Mesenchymal stem cell of the bone marrow (primary cell): ENCODE measurements around a stretch of chr9.

DNA sequence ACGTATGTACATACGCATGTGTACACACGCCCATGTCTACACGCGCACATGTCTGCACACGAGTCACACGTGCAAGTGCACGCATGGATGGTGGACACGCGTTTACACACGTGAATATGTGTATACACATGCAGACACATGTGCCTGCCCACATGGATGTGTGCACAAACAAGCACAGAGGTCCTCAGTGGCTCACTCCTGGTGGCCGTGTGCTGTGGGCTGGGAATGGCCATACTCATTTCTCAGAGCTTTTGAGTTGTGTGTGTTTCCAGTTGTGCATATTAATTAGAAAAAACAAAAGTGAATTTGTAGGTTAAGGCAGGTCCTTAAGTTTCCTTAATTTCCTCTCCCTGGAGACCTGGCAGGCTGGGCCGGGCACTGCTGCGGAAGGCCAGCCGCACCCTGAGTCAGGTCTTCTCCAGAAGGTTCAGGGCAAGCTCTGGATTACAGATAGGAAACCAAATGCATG is 29.6 kb downstream of the WDR5 start:
- CAGE, long polyA plus RNA, result no peak

GRCh38 chr9:134186523-134186706 is 50.5 kb downstream of the WDR5 start:
- CAGE, long polyA plus RNA, result no peak

DNA sequence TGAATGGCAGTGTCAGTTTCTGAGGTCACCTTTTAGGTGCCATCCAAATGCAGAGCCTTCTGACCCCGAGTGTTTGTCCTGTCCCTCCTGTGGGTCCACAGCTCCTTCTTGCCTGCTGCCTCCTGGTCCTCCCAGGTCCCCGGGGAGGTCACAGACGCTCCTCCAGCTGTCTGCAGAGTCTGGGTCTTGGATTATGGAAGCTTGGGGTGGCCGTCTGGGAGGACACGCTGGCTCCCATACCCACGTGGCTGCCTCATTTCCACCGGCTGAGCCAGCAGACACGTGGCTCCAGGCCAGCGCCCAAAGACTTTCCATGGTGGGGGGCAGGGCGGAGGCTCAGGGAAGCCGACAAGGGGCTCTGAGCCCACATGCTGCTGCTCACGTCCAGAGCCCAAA is 52.5 kb downstream of the WDR5 start:
- CAGE, long polyA plus RNA, result no peak

- CAGE, long polyA plus RNA, result no peak
Observed at GRCh38 chr9:134189043-134190059, 53.5 kb downstream of the WDR5 start.

- CAGE, long polyA plus RNA, result no peak
Observed at GRCh38 chr9:134216921-134217307, 81.0 kb downstream of the WDR5 start.

GRCh38 chr9:134295176-134295833 is 30.9 kb upstream of the RXRA start:
- CAGE, long polyA plus RNA, result no peak

- CAGE, long polyA plus RNA, result no peak
Observed at GRCh38 chr9:134326722-134327640, 726 bp downstream of the RXRA start.

GRCh38 chr9:134327641-134327975 is 1.4 kb downstream of the RXRA start:
- CAGE, long polyA plus RNA, result no peak

DNA sequence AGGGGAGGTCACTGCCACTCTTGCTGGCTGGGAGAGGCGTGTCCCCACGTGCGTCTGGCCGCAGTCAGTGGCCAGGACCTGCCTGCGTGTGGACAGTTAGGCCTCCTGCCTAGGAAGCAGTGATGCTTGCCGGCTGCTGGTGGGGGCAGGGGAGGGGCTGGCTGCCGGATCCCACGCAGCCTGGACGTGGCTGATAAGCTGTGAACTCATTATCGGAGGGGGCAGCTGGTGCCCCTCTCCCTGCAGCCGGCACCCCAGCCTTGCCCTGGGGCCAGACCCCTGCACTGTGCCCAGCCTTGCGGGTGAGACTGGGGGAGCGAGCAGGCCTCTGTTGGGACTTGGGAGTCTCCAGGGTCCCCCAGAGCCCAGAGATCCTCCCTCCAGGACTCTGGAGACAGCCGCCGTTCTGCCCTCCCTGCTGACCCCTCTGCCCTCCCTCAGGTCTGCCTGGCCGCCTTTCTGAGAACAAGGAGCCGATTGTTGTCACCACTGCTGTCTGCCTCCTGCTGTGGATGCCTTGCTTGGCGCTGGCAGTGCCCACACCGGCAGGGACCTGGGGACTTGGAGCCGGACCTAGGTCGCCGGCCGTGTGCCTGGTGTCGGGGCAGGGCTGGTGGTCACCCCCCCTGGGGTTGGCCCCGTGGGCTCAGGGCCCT is 12.4 kb downstream of the RXRA start:
- CAGE, long polyA plus RNA, result no peak

GRCh38 chr9:134343562-134344154 is 17.4 kb downstream of the RXRA start:
- CAGE, long polyA plus RNA, result no peak

- CAGE, long polyA plus RNA, result no peak
Observed at GRCh38 chr9:134344155-134344804, 18.0 kb downstream of the RXRA start.

- CAGE, long polyA plus RNA, result no peak
Observed at GRCh38 chr9:134358459-134359211, 32.4 kb downstream of the RXRA start.

GRCh38 chr9:134369645-134370430 is 43.6 kb downstream of the RXRA start:
- CAGE, long polyA plus RNA, result no peak

- CAGE, long polyA plus RNA, result no peak
Observed at GRCh38 chr9:134374341-134374973, 48.2 kb downstream of the RXRA start.

DNA sequence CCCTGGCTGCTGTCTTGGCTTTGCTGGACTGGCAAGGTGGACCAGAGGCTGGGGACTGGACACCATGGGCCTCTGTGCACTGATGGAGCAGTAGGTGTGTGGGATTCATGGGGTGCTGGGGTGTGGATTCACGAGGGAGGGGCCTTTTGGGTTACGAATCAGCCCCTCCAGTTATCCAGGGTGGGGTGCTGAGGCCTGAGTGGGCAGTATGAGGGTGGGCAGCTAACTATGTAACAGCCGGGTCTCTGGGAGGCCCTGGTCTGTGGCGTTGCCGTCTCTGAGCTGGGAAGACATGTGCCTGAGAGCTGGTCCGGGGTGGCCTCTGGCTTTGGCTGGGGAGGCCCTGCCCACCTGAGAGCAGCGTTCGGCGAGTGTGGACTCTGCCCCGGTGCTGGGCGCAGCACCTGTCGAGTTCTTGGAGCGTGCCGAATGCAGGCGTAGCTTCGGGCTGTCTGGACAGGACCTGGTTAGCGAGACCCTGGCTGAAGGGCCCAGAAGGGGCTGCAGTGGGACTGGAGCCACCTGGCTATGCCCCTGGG is 56.3 kb downstream of the RXRA start:
- CAGE, long polyA plus RNA, result no peak

DNA sequence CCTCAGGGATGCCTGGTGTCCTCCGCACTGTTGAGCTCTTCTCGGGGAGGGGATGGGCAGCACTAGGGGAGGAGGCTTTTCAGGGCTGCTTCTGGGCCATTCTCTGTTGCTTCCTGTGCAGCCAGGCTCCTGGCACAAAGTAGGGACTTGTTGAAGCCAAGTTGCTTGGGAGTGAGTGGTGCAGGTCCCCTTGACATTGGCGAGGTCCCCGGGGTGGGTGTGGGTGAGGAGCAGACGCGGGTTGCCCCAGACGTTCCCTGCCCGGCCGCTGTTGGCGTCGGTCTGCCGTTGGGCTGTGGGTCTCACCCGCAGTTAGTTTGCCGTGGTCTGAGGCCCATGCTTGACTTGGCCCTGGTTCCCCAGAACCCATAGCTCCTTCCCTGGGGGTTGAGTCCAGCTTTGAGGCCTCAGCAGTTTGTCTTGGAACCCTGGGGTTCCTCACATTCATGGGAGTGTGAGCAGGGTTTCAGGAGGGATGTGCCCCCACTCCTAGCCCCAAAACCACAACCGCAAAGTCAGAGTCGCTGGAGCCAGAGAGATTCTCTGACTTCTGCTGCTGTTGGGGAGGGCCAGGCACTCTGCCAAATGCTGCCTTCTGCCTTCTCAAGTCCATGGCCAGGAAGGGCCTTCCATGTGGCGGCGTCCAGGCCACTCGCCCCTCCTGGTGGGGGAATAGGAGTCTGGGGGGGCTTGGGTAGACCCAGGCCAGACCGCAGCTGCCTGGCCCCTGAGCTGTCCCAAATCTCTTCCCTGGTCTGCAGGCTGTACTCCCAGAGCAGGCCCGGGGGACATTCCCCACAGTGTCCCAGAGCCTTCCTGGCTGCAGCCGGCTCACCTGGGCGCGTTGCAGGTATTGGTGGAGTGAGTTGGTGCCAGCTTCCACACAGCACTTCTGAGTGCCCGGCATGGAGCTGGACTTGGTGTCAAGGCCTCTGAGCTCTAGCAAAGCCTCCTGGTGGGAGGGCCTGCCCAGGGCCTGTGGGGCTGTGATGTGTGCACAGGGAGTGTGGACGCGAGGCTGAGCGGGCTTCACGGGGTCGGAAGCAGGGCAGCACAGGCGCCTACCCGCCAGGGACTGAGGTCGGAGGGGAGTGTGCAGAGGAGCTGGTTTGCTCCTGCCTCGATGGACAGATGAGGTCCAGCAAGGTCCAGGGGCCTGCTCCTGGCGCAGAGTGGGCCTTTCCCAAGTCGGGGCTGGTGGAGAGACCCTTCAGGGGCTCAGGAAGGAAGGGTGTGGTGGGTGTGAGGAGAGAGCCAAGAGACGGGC is 77.8 kb downstream of the RXRA start:
- CAGE, long polyA plus RNA, result no peak

GRCh38 chr9:134411347-134411945 is 85.2 kb downstream of the RXRA start:
- CAGE, long polyA plus RNA, result no peak

DNA sequence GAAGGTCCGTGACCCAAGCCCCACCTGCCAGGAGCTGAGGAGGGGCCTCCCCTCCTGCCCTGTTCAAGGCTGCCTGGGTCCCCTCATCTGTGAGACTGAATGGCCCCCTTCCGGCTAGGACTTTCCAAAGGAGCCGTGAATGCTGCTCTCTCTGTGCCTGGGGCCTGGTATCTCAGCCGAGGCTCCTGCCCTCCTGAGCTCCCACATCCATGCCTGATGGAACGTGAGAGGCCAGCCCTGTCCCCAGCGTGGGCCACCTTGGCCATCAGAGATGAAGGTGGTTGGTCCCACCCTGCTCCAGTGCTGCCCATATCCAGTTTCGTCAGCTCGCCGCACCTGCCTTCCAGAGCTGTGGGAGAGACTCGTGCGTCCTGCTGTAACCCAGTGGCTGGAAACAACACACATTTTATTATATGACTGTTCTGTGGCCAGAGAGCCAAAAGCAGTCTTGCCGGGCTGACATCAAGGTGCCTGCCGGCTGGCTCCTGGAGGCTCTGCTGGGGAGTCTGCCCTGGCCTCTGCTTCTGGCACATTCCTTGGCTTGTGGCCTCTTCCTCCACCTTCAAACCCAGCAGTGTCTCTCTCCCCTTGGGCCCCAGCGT is 94.6 kb downstream of the RXRA start:
- CAGE, long polyA plus RNA, result no peak

DNA sequence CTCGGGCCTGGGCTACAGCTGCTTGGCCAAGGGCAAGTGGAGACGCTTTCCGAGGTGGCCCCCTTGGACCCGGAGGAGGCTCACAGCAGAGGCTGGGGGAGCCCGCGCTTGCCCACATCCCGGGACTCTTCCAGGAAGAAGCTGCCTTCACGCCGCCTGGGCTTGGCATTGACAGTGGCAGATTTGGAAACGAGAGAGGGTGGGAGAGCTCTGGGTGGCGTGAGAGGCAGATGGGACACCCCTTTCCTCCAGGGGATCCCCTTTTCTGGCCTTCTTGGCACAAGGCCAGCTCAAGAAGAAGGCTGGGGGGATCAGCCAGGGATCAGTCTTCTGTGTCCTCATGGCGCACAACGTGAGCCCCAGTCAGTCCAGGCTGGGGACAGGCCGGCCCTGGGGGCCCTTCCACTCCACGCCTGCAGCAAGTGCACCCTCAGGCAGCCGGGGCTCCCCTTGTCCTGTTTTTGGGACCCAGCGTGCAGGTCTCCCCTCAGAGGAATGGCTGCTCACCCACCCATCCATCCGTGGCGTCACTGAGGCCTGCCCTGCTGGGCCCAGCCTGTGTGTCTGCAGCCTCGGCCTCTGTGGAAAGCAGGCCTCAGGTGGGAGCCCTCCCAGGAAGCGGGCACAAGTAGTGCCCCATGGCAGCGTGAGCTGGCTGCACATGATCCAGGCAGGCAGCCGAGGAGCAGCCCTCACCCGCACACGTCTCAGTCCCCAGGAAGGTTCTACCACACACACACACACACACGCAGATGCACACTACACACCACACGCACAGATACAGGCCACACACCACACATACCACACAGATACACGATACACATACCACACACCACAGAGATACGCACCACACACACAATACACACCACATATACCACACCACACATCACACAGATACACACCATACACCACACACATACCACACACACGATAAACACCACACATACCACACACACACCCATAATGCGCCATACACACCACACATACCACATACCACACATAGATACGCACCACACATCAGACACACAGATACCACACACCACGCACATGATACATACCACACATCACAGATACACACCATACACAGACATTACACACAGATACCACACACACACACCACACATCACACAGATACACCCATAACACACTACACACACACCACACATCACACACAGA is 52.5 kb upstream of the FCN2 start:
- CAGE, long polyA plus RNA, result no peak

GRCh38 chr9:134944417-134944991 is 26.8 kb upstream of the FCN1 start:
- CAGE, long polyA plus RNA, result no peak